Melanocyte of skin (primary cell): ENCODE data around the gene METRNL.

- CAGE, long polyA plus RNA, 2 experiments = no peak in any of the 2 experiments
These were observed at the start of gene METRNL for GRCh38 chr17:83079305-83079793. Gene METRNL (plus strand): TSS chr17:83079609.

- CAGE, long polyA plus RNA, 2 experiments = no peak in any of the 2 experiments
These were observed 13.2 kb downstream of the METRNL start for GRCh38 chr17:83092573-83092946.

DNA sequence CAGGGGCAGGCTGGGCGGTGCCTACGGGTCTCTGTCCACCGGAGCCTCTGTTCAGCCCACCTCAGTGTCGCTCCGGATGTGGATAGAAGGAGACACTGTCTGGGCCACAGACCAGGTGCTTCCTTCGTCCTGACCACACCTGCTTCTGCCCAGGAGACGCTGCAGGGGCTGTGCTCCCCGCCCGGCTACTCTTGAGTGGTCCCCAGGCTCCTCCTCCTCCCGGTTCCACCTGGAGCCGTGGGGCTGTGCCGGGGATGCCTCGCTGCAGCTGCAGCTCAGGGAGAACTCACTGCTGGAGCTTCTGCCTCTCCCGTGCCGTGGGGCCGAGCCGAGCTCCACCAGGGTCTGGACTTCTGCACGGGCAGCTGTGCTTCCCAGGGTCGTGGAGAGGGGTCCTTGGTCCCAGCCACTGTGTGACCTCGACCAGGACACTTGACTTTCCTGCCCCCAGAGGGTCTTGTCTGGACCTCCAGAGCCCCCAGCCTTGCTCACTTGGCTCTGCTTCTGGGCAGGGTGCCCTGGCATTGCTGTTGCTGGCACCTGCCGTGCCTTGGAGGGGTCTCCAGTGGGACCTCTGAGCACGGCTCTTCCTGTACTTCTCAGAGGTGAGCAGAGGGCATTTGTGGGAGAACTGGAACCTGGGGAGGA lies 21.7 kb downstream of the METRNL start:
- CAGE, long polyA plus RNA, 2 experiments = no peak in any of the 2 experiments

DNA sequence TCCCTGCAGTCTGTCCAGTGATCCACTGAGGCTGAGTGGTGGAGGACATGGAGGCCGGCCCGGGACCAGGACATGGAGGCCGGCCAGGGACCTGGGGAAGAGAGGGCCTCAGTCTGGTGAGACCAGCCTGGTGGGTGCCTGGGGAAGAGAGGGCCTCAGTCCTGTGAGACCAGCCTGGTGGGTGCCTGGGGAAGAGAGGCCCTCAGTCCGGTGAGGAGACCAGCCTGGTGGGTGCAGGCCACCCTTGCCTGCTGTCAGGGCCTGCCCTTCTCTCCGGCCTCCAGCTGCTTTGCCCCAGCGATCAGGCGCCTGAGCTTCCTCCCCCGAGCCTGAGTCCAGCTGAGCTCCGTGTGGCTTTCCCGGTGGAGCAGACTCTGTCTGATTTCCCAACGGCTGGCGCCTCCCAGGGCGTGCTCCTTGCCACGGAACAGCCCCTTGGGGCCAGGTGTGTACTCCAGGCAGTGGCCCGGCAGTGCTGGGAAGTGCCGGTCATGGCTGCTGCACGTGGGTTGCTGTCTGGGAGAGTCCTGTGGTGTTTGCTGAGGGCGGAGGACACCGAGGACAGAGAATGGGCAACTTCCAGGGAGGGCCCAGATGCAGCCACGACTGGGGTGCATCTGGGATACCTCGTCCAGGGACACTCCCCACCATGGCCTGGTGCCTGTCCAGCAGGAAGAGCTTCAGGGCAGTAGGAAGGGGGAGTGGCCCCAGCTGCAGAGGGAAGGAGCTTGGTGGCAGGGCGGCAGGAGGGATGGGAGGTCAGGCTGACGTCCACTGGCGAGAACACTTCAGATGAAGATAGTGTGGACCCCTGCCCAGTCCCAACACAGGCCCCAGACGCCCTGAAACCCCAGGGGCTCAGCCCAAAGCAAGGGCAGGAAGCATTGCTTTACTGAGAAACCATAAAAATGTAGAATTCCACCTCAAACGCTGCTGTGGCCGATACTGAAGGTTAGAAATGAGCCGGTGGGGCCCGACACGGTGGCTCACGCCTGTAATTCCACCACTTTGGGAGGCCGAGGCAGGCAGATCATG lies 22.5 kb downstream of the METRNL start:
- CAGE, long polyA plus RNA, 2 experiments = no peak in any of the 2 experiments

GRCh38 chr17:83106798-83107164 lies 27.4 kb downstream of the METRNL start:
- CAGE, long polyA plus RNA, 2 experiments = no peak in any of the 2 experiments

DNA sequence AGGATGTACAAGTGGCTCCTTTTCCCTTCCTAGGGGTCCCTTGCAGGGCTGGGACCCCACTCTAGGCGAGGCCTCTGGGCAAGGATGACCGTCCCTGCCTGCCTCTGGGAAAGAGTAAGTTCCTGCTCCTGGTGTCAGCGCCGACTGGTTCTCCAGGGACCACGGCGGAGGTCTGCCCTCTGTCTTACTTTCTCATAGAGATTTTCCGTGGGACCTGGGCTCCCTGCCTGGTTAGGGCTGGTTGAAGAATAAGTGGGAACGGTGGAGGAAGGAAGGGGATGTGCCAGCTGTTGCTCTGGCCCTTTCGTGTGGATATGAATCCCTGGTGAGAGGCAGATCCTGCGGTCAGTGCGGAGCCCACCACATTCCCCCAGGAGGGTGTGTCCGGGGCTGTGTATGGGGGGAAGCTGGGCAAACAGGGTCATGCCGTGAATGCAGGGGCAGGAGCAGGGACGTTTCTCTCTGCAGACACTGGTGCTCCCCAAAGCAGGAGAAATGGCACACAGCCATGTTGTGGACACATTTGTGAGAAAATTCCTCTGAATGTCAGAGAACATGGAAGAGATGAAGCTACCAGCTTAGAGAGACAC lies 124.4 kb downstream of the METRNL start:
- CAGE, long polyA plus RNA, 2 experiments = no peak in any of the 2 experiments